Measurements from ENCODE around the genes POU6F2 and MPLKIP.

DNA sequence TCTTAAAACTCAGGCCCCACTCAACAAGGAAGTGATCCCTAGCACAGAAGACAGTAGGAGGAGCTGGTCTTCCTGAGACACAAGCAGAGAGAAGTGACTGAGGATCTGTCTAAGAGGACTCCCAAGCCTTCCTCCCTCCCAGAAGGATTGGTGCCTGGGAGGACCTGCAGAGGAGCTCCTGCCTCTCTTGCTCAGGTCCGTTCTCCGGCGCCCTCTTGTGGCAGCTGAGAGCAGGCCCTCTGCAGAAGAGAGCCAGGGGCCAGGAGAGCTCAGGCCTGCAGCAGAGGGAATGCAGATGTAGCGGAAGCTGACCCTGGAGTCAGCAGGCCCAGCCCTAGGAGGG, 176.2 kb downstream of the STARD3NL start:
- PRO-cap = no peak
- RAMPAGE, long total RNA, 4 experiments = no peak in any of the 4 experiments

DNA sequence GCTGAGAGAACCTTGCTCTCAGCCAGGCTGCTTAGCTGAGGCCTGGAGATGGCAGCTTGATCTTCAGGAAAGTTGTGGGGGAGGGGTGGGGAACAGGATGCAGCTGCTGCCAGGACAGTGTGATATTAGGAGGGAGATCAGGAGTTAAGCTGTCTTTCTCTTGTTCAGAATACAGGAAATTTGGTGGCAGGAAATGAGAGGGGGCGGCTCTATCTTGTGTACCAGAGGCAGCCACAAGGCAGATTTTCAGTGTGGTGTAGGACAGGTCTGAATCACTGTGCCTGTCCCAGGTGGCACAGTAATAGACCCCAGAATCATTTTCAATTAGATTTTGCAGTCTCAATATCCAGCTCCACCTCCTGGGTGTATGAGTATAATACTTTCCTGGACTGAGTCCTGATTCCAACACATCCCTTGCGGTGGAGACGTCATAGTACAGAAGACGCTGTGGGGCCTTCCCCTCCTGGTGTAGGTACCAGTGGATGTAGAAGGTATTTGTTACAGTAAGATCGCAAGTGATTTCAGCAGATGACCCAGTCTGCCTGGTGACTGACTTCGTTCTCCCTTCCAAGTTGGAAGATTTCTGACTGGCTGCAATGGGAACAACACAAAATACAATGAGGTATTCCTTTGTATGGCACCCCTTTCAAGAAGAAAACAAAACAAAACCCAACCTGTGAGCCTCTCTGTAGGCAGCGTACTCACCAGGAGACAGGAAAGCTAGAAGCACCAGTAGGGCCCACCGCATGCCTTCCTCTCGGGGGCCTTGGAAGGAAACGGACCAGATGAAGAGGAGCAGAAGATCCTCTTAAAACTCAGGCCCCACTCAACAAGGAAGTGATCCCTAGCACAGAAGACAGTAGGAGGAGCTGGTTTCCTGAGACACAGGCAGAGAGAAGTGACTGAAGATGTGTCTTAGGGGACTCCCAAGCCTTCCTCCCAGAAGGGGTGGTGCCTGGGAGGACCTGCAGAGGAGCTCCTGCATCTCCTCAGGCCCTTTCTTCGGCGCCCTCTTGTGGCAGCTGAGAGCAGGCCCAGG, 180.5 kb downstream of the STARD3NL start:
- PRO-cap = no peak
- RAMPAGE, long total RNA, 4 experiments = no peak in any of the 4 experiments

- PRO-cap = no peak
- RAMPAGE, long total RNA, 4 experiments = no peak in any of the 4 experiments
Observed at GRCh38 chr7:38359271-38359724, 181.3 kb downstream of the STARD3NL start.

DNA sequence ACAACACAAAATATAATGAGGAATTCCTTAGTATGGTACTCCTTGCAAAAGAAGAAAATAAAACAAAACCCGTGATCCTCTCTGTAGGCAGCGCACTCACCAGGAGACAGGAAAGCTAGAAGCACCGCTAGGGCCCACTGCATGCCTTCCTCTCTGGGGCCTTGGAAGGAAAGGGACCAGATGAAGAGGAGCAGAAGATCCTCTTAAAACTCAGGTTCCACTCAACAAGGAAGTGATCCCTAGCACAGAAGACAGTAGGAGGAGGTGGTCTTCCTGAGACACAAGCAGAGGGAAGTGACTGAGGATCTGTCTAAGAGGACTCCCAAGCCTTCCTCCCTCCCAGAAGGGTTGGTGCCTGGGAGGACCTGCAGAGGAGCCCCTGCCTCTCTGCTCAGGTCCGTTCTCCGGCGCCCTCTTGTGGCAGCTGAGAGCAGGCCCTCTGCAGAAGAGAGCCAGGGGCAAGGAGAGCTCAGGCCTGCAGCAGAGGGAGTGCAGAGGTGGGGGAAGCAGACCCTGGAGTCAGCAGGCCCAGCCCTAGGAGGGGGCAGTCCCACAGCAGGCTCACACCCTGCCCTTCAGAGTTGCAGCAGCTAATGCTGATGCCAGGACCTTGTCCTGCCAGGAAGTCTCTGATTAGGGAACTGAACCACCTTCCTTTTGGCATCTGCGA, 185.3 kb downstream of the STARD3NL start:
- PRO-cap = no peak
- RAMPAGE, long total RNA, 4 experiments = no peak in any of the 4 experiments

- PRO-cap = no peak
- RAMPAGE, long total RNA, 4 experiments = no peak in any of the 4 experiments
Observed at GRCh38 chr7:38521324-38521556, 109.9 kb downstream of the AMPH start.

DNA sequence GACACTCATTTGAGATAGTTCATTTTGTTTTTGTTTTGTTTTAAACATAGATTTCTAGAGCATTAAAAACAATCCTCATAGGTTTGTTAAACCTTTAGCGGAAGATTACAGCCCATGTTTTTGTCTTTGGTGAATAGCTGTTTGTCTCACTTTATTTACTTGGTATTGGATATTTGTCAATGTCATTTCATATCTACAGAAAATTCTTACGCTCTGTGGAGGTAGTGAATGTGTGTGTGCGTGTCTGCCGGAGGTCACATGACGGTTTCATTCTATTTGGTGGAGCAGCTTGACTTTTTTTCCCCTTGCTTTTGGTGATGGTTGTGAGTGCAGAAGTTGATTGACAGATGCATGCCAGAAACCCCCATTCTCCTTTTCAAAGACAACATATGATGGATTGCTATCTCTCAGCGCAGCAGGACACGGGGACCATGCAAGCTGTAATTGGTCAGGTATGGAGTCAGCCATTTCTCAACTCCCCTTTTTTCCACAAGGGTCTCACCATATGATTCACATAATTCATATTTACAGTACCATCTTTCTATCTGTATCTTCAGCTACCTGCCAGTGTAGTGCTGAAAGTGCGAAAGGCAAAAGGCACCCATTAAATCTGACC, at the start of gene POU6F2:
Gene POU6F2, plus strand, starts transcription at position 303 of the 616 bp plus-strand sequence.
- PRO-cap = no peak
- RAMPAGE, long total RNA, 4 experiments = no peak in any of the 4 experiments

DNA sequence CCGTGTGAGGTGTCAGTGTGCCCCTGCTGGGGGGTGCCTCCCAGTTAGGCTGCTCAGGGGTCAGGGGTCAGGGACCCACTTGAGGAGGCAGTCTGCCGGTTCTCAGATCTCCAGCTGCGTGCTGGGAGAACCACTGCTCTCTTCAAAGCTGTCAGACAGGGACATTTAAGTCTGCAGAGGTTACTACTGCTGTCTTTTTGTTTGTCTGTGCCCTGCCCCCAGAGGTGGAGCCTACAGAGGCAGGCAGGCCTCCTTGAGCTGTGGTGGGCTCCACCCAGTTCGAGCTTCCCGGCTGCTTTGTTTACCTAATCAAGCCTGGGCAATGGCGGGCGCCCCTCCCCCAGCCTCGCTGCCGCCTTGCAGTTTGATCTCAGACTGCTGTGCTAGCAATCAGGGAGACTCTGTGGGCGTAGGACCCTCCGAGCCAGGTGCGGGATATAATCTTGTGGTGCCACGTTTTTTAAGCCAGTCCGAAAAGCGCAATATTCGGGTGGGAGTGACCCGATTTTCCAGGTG, 35.1 kb downstream of the POU6F2 start:
- PRO-cap = no peak
- RAMPAGE, long total RNA, 4 experiments = no peak in any of the 4 experiments

DNA sequence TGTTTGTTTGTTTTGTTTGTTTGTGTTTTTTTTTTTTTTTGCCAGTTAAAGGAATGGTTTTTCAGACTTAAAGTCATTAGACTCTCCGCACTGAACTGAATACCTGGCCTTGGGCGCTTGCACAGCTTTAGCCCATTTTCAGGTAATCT, 788 bp downstream of the RALA start:
- PRO-cap = no peak
- RAMPAGE, long total RNA, 4 experiments = no peak in any of the 4 experiments

- PRO-cap = no peak
- RAMPAGE, long total RNA, 4 experiments = no peak in any of the 4 experiments
Observed at GRCh38 chr7:39948960-39949303, 1.1 kb upstream of the CDK13 start.

DNA sequence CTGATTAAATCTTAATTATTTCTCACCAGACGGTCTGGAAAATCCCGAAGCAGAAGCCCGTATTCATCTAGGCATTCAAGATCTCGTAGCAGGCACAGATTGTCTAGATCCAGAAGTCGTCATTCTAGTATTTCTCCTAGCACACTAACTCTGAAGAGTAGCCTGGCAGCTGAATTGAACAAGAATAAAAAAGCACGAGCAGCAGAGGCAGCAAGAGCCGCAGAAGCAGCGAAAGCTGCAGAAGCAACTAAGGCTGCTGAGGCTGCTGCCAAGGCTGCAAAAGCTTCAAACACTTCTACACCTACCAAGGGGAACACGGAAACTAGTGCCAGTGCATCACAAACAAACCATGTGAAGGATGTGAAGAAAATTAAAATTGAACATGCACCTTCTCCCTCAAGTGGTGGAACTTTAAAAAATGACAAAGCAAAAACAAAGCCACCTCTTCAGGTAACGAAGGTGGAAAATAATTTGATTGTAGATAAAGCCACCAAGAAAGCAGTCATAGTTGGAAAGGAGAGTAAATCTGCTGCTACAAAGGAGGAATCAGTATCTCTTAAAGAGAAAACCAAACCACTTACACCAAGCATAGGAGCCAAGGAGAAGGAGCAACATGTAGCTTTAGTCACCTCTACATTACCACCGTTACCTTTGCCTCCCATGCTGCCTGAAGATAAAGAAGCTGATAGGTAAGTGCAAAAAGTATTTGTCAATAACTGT, 37.7 kb downstream of the CDK13 start:
- PRO-cap = no peak
- RAMPAGE, long total RNA, 4 experiments = start-site peak on the plus strand in 2 of 4 experiments, centred at positions 252 to 464 of the sequence, 25 to 81 reads per replicate

DNA sequence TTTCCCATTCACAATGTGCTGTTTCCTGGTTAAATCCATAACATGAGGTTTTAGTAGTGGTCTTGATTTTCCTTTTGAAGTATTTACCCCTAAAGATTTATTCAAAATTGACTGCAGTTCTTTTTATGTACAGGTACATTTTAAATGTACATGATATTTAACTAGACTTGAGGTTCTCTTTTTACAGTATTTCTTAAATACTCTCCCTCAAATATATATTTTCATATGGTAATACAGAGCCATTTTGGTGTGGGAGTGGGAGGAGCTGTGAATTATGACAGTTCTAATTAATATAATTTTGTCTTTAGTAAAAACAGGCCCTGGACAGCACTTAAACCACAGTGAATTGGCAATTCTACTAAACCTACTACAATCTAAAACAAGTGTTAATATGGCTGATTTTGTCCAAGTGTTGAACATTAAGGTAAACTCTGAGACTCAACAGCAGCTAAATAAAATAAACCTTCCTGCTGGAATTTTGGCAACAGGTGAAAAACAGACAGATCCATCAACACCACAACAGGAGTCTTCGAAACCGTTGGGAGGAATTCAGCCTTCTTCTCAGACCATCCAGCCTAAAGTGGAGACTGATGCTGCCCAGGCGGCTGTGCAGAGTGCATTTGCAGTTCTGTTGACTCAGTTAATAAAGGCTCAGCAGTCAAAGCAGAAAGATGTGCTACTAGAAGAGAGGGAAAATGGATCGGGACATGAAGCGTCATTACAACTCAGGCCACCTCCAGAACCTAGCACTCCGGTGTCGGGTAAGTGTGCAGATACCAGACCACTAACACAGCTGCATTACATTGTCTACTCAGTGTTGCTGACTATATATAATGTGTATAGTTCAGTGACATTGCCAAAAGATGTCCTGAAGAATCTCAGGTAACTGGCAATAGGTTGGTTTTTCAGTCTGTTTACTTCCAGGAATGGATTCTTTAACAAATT, 41.7 kb downstream of the MPLKIP start:
- PRO-cap = no peak
- RAMPAGE, long total RNA, 4 experiments = no peak in any of the 4 experiments

- PRO-cap = no peak
- RAMPAGE, long total RNA, 4 experiments = no peak in any of the 4 experiments
Observed at GRCh38 chr7:40133757-40134132, 677 bp downstream of the MPLKIP start.

DNA sequence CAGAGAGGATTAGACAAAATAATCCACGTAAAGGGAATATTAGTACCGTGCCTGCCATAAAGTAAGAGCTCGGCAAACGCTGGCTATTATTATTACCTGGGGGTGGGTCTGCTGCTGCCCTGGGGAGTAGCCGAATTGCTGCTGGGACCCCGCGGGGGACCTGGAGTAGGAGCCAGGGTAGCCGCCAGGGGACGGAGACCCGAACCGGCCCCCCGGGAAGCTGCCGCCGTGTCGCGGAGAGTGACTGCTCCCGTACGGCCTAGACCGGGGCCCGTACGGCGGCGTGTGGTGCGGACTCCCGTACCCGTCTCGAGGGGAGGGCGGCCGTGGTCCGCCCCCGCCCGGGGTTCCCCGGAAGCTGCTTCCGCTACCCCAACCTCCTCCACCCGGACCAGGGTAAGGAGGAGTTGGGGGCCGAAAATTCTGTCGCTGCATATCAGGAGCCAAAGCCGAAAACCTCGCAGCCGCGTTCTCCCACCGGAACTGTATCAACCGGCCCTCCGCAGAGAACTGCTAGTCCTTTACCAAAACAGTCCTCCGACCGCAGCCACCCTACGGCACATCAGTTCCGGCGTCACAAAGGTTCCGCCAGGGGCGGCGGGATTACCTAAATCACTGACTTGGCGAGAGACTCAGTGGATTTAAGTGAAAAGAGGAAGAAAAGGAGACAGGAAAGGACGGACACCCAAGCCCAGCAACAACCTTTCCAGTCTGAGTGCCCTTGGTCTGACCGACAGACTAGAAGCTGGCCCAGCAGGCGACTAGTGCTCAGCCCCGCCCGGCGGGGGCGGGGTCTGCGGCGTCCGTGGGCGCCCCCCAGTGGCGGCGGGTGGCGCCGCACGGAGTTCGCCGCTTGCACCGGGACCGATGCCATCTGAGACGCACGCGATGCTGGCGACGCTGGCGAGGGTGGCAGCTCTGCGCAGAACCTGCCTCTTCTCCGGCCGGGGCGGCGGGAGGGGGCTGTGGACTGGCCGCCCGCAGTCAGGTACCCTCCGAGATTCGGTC, at the start of gene MPLKIP:
Gene MPLKIP, minus strand, starts transcription at position 490 of the 1,008 bp plus-strand sequence.
- PRO-cap = unidirectional peak, minus-strand start at position 487 of the sequence; bidirectional peak, plus-strand start at position 873 of the sequence, minus-strand start at position 713 of the sequence
- RAMPAGE, long total RNA, 4 experiments = start-site peak on the plus strand in 1 of 4 experiments, centred at position 882 of the sequence, 15 reads per replicate; start-site peak on the minus strand in 2 of 4 experiments, centred at positions 489 to 490 of the sequence, 620 to 779 reads per replicate

GRCh38 chr7:40135141-40135485, 308 bp downstream of the SUGCT start:
- PRO-cap = no peak
- RAMPAGE, long total RNA, 4 experiments = no peak in any of the 4 experiments

DNA sequence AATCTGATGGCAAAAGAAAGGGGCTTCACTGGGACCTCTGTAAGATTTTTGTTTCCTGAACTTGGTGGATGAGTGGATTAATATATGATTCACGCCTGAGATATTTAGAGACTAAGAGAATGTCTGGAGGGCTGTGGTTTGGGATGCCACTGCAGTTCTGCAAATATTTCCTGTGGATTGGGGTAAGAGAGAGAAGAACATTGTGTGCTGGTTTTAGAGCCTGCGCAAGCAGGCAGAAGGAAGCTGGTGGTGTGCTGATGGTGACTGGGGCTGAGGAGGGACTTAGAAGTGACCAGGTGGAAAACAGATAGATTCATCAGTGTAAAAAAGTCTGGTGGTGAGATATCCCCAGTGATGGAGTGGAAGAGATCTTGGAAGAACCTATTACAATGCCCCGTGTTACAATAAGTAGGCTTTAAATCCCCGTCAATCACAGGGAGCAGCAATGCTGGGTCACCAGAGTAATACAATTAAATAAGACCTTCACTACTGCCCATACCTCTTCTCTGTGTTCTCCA, 87.1 kb downstream of the SUGCT start:
- PRO-cap = no peak
- RAMPAGE, long total RNA, 4 experiments = no peak in any of the 4 experiments

DNA sequence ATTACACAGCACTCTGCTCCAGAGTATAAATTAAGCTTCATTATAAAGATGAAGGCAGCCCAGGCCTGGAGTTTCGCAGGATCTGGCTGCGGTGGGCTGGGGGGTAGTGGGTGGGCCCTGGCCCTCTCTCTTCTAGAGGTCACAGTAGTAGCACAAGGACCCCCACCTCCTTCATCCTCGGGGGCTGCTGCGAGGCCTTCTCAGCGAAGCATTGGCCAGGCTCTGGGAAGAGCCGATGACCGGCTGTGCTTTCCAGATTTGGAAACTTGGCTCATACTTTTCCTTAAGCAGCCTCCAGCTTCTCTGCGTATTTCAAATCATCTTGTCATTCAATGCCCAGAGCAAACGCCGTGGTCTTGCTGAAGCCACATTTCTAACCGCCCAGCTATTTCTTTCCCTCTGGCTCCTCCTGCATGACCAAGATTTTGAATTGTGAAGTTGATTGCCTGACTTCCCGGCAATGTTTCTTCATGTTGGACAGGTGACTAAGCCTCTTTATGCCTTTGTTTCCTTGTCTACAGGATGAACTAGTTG, 765.1 kb downstream of the SUGCT start:
- PRO-cap = no peak
- RAMPAGE, long total RNA, 4 experiments = no peak in any of the 4 experiments

- PRO-cap = no peak
- RAMPAGE, long total RNA, 4 experiments = no peak in any of the 4 experiments
Observed at GRCh38 chr7:41943024-41943516, 240.2 kb upstream of the INHBA start.

DNA sequence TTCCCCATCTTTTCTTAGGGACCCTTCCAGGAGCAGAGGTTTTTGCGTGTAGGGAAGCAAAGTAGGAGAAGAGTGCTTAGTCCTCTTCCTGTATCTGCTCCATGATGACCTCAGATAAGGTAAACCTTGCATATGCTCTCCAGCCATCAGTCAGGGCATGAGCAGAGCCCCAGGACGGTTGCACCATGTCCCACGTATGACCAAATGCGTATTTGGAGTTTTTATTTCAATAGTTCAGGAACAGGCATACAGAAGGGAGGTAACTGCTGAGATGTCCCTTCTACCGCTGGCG, 253.4 kb upstream of the INHBA start:
- PRO-cap = no peak
- RAMPAGE, long total RNA, 4 experiments = no peak in any of the 4 experiments

DNA sequence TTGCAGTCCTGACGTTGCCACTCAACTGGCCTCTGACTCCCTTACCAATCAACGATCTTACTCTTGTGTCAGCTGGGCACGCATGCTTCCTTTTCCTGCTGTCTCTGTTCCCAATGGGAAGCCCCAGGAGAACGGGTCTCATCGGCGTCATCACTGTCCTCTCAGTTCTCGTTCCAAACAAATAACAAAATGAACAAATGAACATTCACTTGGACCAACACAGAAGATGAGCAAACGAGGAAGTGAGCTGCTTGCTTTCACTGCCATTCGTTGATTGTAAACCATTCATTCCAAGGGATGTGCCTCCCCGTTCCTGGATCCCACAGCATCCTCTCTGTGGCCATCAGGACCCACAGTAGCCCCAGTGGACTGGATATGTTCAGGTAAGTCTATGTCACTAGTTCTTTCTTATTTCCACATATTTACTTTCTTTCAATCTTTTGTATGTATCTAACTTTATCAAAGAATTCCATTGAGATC, 227.4 kb downstream of the GLI3 start:
- PRO-cap = no peak
- RAMPAGE, long total RNA, 4 experiments = no peak in any of the 4 experiments

DNA sequence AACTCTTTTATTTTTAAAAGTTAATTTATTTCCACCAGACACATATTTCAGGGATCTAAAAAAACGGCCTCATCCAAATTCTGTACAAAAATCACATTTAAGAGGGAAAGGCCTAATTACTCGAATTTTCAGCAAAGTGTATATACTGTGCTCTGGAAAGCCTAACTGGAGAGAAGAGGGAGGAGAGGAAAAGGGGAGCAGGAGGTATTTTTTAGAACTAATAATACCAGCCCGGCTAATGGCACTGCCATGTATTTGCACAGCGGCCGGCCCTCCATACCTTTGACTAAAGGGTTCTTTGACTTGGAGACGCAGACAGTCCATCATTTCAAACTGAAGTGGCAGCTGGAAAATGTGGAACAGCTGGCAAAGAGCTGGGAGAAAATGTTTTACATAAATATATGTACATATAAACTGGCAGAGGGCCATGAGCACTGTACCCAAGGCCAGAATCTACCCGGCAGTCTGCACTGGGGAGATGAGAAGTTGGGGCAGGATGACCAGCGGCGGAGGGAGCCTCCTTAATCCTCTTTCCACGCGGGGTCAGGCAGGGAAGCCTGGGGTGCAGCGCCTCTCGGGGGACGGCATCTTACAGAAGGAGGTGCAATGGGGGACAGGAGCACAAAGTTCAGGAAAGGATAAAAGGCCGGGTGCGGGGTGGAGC, 1.4 kb downstream of the GLI3 start:
- PRO-cap = no peak
- RAMPAGE, long total RNA, 4 experiments = no peak in any of the 4 experiments